Mesenchymal stem cell of Wharton's jelly (primary cell): ENCODE data around the gene WDCP.

DNA sequence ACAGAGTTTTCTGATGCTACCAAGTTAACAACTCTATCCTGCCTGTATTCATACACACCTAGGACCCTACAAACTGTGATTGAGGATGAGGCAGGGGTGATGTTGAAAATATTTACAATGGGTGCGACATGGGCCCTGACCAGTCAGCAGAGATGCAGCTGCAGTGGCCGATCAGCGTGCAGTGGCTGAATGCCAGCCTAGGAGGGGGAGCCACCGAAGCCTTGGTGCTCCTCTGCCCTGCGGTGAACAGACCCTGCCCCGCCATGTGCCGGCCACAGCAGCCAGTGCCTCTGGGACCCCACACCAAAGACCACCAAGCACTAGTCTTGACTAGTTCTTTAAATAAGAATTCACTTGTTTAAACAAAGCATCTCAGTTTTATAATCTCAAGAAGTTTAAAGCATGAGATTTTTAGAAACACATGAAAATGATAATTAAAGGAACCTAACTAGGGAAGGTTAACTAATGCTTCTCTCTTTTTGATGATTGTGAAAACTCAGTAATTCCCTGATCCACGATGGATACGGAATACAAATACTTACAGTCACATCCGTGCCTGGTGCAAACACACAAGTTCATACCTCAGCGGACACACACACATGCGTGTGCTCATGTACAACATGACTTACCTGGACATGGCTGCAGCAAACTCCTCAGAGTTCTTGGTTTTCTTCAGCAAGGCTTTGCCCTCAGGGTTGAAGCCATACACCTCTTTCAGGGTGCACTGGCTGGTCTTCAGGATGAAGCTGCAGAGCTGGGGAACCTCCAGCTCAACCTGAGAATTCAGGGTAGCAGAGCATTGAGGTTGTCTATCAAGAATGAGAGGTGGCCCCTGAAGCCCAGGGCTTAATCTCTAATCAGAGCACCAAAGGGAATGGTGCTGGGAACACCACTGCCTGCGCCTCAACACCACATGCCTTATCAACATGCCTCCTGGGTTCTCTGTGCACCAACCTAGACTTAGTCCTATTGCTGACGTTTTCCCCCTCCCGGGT, 3.3 kb downstream of the APOB start:
- CAGE, long polyA plus RNA, result no peak

GRCh38 chr2:21042748-21043494, 952 bp downstream of the APOB start:
- CAGE, long polyA plus RNA, result no peak

GRCh38 chr2:21066931-21067503, 23.1 kb upstream of the APOB start:
- CAGE, long polyA plus RNA, result no peak

GRCh38 chr2:23248202-23248643, 136.8 kb upstream of the KLHL29 start:
- CAGE, long polyA plus RNA, result no peak

GRCh38 chr2:23381165-23381588, 3.8 kb upstream of the KLHL29 start:
- CAGE, long polyA plus RNA, result no peak

GRCh38 chr2:23384320-23384956, 541 bp upstream of the KLHL29 start:
- CAGE, long polyA plus RNA, result no peak

- CAGE, long polyA plus RNA, result no peak
These were observed 107.9 kb downstream of the KLHL29 start for GRCh38 chr2:23492697-23493435.

DNA sequence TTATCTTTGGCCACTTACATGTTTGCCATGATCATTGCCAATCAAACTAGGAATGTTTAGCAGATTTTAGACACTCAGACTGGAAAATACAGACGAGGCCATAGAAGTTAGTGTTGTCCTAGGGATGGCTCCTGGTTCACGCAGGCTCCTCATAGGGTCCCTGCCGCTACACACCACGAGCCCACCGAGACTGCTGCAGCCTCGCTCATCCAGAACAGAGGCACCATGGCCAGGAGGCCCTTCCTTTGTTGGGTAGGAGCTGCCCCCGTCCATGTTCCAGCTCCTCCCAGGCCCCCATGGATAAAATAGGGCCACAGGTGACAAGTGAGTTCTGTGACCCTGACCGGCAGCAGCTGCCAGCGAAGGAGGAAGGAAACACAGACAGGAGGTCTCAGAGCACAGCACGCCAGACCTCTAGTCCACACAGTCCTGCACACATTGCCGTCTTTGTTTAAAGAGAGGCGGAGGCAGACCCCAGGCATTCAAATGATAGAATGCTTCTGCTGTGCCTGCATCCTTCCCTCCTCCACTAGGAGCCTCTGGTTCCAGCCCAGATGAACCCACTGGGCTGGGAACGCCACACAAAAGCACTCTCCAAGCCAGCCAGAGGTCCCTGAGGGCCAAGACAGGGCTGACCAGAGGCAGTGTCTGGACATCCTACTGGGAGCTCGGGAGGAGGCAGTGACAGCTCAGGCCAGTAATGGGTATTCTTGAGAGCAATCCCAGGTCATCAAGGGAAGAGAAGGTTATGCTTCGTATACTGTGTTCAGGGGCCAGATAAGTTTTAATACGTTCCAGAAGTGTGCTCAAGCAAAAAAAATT, 118.6 kb downstream of the KLHL29 start:
- CAGE, long polyA plus RNA, result no peak

GRCh38 chr2:23526988-23527345, 142.0 kb downstream of the KLHL29 start:
- CAGE, long polyA plus RNA, result no peak

DNA sequence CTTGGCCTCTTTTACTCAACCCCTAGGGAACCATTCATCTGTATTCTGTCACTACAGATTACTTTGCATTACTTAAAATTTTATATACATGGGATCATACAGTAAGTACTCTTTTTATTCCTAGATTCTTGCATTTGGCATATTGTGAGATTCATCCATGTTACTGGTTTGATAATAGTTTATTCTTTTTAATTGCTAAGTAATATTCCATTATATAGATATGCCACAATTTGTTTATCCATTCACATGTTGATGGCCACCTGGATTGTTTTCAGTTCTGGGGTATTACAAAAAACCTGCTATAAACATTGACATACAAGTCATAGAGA, 87.1 kb downstream of the ATAD2B start:
- CAGE, long polyA plus RNA, result no peak

DNA sequence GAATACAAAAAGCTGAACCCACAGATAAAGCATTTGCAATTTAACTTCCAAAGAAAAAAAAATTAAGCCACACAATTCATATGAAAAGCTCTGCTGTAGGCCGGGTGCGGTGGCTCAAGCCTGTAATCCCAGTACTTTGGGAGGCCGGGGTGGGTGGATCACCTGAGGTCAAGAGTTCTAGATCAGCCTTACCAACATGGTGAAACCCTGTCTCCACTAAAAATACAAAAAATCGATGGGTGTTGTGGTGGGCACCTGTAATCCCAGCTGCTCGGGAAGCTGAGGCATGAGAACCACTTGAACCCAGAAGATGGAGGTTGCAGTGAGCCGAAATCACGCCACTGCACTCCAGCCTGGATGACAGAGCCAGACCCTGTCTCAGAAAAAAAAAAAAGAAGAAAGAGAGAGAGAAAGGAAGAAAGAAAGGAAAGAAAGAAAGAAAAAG, 895 bp upstream of the ATAD2B start:
- CAGE, long polyA plus RNA, result no peak

- CAGE, long polyA plus RNA, result no peak
These were observed 5.8 kb downstream of the MFSD2B start for GRCh38 chr2:24015344-24016492.

DNA sequence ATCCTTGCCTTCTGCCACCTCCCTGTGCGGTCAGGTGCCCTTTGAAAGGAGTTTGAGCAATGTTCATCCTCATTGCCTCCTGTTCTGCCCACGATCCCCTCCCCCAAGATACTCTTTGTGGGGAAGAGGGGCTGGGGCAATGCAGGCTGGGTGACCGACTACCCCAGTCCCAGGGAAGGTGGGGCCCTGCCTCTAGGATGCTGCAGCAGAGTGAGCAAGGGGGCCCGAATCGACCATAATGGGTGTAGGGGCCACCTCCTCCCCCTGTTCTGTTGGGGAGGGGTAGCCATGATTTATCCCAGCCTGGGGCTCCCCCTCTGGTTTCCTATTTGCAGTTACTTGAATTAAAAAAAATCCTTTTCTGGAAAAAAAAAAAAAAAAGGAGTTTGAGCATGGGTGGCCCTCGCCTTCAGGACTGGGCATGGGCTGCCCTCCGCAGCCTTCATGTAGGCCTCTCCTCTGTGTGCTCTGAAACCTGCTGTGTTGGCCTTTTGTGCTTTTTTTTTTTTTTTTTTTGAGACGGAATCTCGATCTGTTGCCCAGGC, 8.5 kb downstream of the MFSD2B start:
- CAGE, long polyA plus RNA, result no peak

GRCh38 chr2:24046866-24048170, at the start of gene WDCP:
WDCP (minus strand) TSS chr2:24047391.
- CAGE, long polyA plus RNA, result no peak

DNA sequence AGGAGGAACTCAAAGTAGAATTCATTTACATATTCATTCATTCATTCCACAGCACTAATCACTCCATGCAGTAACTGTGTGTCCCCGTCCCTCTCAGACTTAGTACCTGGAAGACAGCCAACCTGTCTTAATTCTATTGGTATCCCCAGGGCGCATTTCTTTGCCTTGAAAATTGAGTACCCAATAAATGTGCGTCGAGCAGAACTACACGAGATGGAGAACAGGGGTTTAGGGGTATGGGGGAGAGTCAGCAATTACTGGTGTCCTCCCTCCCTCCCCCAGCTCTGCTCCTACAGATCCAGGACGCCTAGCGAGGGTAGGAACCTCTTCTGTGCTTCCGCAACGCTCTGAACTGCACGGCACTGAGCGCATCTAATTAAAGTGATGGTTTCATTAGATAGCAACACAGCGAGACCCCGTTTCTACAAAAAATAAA, 758 bp upstream of the FKBP1B start:
- CAGE, long polyA plus RNA, result no peak

DNA sequence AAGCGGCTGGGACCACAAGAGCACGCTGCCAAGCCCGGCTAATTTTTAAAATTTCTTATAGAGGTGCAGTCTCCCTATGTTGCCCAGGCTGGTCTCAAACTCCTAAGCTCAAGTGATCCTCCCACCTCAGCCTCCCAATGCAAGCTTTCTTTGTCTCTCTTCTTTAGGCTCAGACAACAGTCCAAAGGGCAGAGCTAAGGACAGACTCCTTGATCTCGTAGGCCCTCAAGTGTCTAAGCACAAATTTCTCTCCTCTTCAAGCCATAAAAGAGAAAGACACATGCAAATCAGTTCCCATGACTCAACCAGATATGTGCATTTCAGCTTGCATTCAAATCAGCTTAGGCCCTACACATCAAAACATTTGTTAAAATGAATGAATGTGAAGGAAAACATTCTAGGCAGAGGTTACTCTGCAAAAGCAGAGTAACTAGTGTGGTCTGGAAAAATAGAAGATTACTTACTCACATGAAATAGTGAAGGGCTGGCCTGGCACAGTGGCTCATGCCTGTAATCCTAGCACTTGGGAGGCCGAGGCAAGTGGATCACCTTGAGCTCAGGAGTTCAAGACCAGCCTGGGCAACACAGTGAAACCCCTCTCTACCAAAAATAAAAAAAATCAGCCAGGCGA, 17.9 kb downstream of the ITSN2 start:
- CAGE, long polyA plus RNA, result no peak

DNA sequence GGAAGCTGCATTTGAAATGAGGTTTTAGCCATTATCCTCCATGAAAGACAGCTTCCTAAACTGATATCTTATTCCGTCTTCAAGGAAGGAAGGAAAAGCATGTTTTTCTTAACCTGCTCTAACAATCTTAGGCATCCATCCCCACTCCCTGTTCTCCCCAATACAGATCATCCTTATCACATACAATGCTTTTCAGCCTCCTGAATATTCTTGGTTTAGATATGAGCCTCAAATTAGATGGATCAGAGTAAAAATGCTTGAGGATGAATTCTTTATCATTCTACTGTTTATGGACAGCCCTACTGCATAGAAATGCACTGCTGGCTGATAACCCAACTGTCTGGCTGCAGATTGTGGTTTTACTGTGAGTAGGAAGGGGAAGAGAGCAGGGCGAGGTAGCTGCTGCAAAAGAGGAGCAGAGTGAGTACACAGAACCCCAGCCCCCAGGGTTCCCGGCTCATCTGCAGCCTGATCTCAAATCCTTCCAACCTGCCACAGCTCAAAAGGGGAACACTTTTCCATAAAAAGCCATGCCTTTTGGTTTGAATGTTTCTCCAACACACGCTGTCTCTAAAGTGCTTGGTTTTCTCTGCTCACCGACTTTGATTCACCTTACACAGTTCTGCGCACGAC, 29.4 kb upstream of the NCOA1 start:
- CAGE, long polyA plus RNA, result no peak

GRCh38 chr2:24491805-24492205, 751 bp downstream of the NCOA1 start:
- CAGE, long polyA plus RNA, result no peak

DNA sequence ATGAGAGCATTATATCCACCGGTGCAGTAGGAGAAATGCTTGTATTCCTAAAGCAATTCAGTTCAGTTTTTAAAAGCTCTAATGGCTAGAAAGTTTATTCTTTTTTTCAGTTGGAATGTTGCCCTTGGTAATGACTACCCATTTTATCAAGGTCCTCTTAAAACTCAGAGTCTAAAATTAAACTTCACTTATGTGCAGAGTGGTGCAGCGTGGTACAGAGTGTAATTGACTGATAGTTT, 21.3 kb downstream of the NCOA1 start:
- CAGE, long polyA plus RNA, result no peak

GRCh38 chr2:24747626-24748059, 45.5 kb downstream of the PTRHD1 start:
- CAGE, long polyA plus RNA, result no peak